Osteocyte (in vitro differentiated cells): ENCODE measurements around a stretch of chr15.

- PRO-cap = no peak
Measured at GRCh38 chr15:49279799-49280200, 109.8 kb downstream of the GALK2 start.

GRCh38 chr15:49490907-49491215, 67.8 kb downstream of the FGF7 start:
- PRO-cap = no peak

- PRO-cap = no peak
Measured at GRCh38 chr15:49906680-49907088, 212.3 kb downstream of the ATP8B4 start.

DNA sequence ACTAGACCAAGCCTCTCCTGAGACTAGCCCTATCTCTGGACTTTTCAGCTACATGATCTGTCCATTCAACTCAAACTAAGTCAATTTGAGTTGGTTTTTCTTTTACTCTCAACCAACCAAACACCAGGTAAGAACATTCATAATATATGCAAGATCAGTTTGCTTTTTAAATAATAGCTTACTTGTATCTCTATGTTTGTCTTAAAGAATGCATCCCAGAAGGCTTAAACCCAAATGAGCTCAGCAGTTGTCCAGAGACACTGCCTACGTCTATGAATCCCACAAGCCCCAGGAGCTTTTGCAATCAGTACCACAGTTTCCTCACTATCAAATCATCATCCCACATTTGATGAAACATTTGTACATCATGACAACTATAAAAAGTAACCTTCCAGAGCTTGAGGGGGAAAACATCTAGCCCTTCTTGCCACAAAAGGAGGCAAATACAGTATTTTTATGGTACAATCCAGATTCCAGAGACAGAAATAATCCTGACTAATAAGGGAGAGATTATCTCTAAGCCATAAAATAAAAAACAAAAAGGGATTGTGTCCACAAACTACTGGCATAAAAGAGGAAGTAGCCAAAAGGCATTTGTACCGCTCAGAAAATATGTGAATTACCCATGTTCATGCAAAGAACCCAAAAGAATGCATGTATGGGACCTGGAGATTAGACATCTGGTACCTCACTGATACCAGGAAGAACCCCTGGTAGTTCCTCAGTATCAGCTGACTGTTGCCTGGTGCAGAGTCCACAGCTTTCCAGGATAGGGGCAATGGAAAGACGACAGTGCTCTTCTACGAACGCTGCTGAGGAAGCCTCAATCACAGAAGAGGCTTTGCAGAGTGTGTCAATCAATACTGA, 63.6 kb downstream of the ATP8B4 start:
- PRO-cap = no peak

DNA sequence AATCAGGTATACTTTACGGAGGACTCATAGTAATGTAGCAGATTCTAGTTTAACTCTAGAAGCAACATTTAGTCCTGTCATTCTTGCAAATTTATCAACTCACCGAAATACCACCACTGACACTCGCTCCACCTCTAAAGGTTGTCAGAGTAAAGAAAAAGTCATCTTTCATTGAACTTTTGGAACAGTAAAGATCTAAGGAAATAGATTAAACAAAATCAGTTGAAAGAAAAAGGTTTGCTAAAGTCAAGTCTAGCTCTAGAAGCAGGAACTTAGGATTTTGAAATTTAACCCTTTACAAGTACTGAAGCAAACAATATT, 8.8 kb downstream of the ATP8B4 start:
- PRO-cap = no peak

DNA sequence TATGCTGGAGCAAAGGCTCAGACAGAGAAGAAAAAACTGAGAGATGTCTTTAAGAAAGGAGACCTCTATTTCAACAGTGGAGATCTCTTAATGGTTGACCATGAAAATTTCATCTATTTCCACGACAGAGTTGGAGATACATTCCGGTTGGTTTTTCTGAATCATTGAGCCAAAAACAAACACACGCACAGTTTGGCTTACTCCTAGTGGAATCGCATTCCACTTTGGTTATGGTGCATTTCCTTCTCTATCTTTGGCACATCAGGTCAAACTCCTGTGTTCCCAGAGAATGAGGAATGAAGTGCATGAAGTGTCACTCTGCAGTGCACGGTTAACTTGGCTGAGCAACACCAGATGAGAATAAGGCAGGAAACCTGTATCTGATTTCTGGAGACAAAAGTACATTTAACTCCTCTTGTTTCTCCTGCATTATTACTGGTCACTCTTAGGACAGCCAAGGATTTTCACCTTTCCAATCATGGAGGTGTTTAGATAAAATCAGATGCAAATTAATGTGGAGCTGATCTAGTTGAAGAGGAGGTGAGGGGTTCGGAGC, 38.4 kb downstream of the HDC start:
- PRO-cap = no peak

DNA sequence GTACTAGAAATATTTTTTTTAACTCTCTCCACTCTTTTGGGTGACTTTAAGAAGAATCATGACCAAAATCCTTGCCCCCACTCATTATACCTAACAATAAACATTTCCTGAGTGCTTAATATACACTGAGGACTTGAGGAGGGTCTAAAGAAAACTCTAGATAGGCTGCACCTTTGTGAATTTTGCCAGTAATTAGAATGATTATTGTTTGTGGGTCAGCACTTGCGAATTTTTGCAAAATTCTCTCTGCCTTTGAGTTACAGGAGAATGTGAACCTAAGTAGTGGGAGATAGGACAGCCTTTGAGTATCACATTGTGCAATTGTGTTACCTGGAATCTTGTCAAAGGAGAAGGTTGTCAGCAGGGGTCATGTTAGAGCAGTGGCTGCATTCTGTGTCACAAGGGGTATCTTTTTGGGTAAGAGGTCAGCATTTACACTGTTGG, 27.5 kb downstream of the HDC start:
- PRO-cap = no peak

GRCh38 chr15:50249284-50249847, 16.2 kb downstream of the HDC start:
- PRO-cap = no peak

GRCh38 chr15:50353604-50353859, 1.5 kb downstream of the GABPB1 start:
- PRO-cap = no peak

DNA sequence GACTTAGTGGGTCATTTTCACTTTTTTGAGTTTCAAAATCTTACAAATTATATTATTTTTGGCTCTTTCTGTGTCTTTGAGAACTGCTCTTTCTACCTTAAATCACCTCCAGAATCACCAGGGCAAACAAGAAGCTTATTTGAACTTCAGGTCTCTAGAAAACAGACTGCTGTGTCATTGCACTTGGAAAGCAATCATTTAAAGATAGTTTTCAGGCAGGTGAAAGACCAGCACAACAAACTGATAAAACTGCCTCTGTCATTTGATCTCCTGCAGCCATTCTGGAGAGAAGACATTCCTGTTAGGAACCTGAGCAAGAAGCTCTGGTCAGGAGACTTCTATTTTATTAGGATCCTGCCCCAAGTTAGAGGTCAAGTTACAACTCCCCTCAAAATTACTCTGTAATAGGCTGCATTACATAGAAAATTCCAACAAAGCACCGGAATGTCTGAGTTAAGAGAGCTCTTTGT, 50.7 kb upstream of the AP4E1 start:
- PRO-cap = no peak

GRCh38 chr15:50907311-50907753, 1.2 kb upstream of the AP4E1 start:
- PRO-cap = no peak

DNA sequence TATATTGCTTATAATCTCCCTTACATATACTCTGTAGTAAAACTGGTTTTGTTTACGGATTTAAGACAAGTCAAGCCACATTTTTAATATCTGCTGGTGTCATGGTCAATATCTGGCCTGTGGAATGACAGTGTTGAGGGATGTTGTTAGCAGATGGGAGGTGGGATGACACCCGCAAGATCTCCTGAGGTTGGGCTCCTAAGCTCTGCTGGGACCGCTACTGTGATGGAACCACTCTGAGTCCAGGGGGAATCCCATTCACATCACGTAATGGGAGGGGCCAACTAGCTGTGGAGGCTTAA, 18.6 kb downstream of the TNFAIP8L3 start:
- PRO-cap = no peak

DNA sequence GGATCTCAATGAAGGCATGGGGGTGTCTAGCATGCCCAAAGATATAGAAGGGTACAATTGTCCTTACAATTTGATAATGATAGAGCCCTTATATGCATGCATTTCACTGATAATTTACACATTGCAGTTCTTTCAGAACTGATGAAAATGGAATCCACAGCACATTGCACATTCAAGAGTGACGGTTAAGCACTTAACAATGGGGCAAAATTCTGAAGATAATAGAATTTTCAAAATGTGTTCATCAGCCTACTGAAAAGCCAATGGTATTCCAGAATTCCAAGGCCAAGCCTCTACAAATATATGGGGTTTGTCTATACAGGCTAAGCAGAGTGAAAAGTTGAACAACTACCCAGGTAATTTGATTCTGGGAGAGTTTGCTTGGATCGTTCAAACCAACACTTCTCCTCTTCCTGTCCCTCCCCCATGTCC, 113.6 kb upstream of the TNFAIP8L3 start:
- PRO-cap = no peak

DNA sequence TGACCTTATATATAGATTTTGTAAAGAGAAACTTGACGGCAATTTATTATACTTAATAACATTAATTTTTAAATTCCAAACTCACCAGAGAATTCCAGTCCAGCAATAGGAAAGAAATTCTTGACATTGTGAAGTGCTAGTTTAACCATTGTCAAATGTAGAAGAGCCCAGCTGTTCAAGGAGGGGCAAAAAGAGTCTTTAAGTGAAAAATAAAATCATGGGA, 123.9 kb downstream of the GLDN start:
- PRO-cap = no peak

- PRO-cap = no peak
Measured at GRCh38 chr15:51737975-51738290, 478 bp upstream of the LYSMD2 start.

DNA sequence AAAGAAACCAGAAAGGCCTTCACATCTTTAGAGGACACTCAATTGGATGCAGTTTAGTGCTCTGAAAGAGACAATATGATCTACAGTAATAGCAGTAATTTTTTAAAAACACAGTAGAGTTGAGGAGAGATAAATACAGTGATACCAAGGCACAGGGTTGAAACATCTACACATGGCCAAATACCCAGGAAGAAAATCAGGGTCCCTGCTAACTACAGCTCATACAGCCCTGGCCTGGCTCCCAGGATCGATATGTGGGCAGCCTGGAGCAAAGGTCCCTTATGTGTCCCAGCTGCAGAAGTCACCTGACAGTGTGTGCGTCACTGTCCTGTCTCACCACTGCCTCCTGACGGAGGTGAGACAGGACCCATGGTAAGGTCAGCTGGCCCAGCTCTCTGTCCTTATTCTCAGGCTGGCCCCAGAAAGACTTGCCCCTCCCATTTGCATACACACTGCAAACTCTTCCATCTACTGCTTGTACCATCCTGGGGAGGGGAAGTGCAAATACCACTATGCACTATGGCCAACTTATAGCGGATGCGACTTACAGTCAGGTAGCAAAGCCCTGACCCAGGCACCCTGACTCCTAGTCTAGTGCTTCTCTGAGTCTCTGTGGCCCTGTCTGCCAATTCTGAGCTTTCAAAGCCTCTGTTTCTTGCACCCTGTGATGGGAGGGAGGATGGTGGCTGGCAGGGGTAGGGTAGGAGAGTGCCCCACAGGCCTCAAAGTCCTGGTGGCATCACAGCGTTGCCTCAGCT, 22.0 kb upstream of the BCL2L10 start:
- PRO-cap = no peak

GRCh38 chr15:52287104-52287533, 8.5 kb downstream of the MYO5C start:
- PRO-cap = no peak

DNA sequence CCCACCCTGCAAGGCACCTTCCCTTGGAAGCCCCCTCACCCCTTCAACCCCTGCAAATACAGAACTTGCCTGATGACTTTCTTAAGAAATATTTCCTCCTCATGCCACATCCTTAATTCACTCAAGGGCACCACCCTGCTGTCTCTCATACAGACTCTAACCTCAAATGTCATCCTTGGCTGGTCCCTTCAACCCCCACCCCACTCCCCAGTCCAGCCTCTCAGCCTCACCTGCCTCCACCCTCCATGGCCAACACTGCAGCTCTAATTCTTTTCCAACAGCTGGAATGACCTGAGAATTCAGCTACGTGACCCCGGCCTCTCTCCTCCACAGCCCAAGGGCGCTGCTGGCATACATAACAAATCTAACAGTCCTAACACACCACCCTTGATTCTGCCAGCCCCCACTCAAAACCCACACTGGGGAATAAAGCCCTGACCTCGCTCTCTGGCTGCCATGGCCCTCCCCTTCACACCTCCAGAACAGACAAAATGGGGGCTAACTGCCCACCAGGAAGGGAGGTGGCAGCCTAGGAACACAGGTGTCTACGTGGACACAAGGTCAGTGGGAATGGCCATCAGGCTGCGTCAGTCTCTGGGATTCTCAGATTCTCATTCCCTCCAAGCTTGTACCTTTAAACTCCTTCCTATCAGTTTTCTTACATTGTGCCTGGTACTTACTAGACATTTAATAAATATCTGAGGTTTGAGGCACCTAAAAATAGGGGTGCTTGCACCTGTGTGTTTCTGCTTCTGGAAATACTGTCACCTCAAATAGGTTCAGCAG, 2.0 kb downstream of the MYO5C start:
- PRO-cap = no peak

GRCh38 chr15:52565459-52566110, 3.2 kb downstream of the ARPP19 start:
- PRO-cap = no peak

DNA sequence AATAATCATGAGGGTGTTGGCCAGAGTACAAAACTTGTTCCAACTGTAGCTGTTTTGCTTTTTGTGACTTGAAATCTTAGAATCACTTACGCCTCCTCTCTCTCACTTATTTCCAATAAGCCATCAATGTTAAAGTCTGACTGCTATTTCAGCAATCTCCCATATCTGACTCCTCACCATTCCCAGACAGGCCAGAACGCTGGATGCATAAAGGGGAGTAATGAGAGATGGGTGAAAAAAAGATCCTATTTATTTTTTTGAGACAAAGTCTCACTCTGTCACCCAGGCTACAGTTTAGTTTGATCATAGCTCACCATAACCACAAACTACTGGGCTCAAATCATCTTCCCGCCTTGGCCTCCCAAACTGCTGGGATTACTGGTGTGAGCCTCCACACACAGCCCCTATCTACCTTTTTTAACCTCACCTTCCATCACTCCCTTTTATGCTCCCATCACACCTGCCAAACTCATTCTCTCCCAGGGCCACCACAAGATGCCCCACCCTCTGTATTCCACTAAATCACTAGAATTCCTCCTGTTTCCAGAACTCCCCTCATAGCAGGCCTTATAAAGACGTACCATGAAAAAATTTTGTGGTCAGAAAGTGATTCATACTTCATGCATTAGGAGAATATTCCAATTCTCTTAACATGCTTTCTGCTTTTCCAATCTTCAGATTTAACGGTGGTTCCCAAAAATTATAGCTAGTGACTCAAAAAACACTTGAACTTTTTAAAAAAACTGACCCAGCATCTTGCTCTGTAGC, 36.4 kb downstream of the ATOSA start:
- PRO-cap = no peak